Sciatic nerve (tissue), 1 donor: Measurements from ENCODE around the gene HOXB3.

- PRO-cap, result no peak
Observed at GRCh38 chr17:47672669-47673115, 21.3 kb upstream of the TBKBP1 start.

DNA sequence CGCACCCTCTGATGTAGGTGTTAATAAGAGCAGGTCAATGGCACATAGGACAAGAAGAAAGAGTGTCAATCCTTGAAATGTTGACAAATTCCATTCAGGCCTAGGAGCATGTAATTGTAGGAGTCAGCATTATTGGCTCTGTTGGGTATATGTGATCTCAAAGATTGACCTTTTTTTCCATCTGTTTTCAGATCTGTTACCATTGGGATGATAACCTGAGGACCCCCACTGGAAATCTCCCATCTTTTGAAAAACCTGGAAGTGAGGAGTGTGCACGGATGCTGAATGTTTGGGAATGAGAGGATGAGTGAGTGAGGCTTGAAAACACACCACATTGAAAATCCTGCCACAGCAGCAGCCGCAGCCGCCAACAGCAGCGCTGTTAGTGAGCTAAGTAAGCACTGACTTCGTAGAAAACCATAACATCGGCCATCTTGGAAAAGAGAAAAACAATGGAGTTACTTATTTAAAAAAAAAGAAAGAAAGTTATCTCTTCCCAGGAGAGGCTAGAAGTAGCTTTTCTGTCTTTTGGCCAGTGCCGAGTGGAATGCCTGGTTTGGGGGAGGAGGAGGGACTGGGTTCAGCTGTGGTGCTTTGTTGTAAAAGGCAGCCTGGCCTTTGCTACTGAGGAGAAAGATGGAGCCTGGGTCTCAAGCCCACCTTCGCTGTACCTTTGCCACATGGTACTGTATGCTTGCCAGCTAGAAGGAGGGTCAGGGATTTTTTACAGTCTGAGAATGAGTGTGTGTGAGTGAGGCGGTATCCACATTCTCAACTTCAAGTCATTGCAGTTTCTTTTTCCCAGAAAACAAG is 11.5 kb upstream of the TBKBP1 start:
- PRO-cap, result no peak

GRCh38 chr17:47683213-47684148 is 10.5 kb upstream of the TBKBP1 start:
- PRO-cap, result no peak

DNA sequence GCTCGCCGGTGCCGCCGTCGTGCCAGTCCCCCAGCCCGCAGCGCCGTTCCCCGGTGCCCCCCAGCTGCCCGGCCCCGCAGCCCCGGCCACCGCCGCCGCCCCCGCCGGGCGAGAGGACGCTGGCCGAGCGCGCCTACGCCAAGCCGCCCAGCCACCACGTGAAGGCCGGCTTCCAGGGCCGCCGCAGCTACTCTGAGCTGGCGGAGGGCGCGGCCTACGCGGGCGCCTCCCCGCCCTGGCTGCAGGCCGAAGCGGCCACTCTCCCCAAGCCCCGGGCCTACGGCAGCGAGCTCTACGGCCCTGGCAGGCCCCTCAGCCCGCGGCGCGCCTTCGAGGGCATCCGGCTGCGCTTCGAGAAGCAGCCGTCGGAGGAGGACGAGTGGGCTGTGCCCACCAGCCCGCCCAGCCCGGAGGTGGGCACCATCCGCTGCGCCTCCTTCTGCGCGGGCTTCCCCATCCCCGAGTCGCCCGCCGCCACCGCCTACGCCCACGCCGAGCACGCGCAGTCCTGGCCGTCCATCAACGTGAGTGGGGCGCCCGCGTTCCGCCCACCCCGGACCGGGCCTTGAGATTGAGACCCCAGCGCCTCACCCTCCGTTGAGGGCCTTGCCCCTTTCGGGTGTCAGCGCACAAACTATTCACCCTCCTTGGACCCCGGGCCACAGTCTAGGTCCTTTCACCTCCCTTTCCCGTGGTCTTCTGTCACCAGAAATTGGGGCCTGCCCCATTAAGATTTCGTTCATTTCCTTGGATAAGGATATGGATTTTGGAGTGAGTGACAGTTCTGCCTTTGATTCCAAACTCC is 15.2 kb downstream of the TBKBP1 start:
- PRO-cap, result bidirectional peak, plus-strand start at position 244 of the sequence, minus-strand start at position 157 of the sequence; bidirectional peak, plus-strand start at position 455 of the sequence, minus-strand start at position 479 of the sequence

GRCh38 chr17:47894962-47895957 is 776 bp upstream of the SP2 start:
- PRO-cap, result bidirectional peak, plus-strand start at chr17:47895460, minus-strand start at chr17:47895235; unidirectional peak, minus-strand start at chr17:47895776

GRCh38 chr17:47941882-47942316 is 528 bp downstream of the PNPO start:
- PRO-cap, result no peak

DNA sequence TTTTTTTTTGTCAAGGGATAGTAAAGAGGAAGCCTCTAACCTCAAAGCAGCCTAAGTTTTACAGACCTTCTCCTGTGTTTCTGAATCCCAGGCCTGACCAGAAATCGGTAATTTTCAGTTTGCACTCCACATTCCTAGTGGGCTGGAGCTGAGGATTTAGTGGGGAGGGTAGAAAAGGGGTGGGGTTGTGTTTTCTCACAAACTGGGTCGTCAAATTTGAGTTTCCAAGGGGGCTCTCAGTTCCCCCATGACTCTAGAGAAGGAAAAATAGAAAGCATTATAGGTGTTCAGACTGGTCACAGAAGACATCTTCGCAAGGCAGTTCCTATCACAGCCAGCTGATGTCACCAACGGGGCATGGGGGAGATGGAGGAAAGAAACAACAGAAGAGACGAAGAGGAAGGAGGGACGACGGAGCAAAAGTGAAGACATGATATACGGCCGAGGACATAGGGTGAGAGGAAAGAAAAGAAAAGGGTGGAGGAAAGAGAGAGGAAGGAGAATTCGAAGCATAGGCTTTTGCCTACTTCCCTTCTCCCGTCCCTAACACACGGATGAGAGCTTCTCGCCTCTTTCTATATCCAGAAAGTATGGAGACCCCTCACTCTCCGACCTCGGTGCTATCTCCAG is 26.3 kb downstream of the COPZ2 start:
- PRO-cap, result unidirectional peak, plus-strand start at position 385 of the sequence

GRCh38 chr17:48057949-48058644 is 9.9 kb downstream of the NFE2L1 start:
- PRO-cap, result no peak

DNA sequence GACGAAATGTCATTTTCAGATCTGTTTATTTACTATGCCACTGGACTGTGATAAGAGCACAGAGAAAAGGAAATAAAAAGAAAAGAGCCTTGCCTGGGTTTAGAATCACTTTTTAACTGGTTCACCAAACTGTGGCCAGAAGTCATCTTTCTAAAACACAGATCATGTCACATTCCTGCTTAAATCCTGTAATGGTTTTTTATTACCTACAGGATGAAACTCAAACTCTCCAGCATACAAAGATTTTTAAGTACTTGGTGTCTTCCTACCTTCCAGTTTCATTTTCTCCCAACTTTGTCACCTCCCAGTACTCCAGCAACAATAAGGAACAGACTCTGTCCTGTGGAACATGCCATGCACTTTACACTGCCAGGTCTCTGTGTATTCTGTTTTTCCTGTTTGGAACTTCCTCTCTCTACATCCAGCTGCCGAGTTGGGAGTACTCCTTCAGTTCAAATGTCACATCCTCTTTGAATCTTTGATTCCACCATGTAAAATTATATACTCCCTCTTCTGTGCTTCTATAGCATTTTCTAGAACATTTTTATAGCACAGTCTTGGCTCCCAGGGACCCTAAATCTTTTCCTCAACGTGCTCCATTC is 91.6 kb downstream of the SNX11 start:
- PRO-cap, result no peak

- PRO-cap, result no peak
Observed at GRCh38 chr17:48295391-48296057, 134.5 kb downstream of the SKAP1 start.

GRCh38 chr17:48429065-48429546 is 908 bp downstream of the SKAP1 start:
- PRO-cap, result no peak

DNA sequence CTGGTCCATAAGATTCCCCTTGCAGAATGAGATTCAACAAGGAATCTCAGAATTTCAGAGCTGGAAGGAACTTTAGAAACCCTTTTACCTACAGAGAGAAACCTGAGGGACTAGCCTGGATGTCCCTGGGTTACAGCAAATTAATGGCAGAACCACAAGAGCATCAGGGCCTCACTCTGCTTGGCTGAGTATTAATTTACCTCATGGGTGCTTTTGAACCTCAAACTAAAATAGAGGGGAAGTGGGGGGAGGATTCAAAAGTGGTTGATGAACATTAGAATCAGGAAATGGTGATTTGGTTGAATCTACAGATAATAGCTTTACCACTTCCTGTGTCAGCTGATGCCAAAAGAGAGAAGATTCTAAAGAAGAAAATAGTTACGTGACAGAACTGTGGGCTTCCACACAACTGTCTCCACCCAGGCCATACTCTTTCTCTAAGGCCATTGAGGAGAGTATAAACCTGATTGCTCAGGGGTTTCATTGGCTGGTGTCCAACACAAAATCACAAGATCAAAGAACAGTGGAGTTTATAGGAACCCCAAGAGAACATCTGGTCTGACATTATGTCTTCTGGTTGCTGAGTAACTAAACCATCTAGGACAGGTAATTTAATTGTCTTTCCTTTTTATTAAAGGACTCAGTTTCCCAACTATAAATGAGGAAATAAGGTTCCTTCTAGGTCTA is 11.3 kb upstream of the SKAP1 start:
- PRO-cap, result no peak

- PRO-cap, result no peak
Observed at GRCh38 chr17:48540808-48541679, 3.9 kb downstream of the HOXB2 start.

GRCh38 chr17:48549181-48550114 is 4.5 kb upstream of the HOXB2 start:
- PRO-cap, result no peak

DNA sequence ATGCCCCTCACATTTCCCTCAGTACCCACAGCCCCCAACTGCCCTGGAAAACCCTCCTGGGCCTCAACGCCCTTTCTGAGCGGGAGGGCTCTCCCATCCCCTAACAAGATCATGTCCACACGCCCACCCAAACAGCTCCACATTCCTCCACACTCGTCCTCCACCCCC is 14.4 kb downstream of the HOXB4 start:
- PRO-cap, result no peak

- PRO-cap, result bidirectional peak, plus-strand start at chr17:48590619, minus-strand start at chr17:48590550
Observed at GRCh38 chr17:48589974-48590798, at the start of gene HOXB3. TSS of gene HOXB3 (minus strand) at chr17:48590241.

- PRO-cap, result bidirectional peak, plus-strand start at chr17:48612591, minus-strand start at chr17:48612321
Observed at GRCh38 chr17:48612453-48612848, 1.6 kb upstream of the HOXB7 start.

- PRO-cap, result no peak
Observed at GRCh38 chr17:48618138-48619046, 3.3 kb upstream of the HOXB8 start.

DNA sequence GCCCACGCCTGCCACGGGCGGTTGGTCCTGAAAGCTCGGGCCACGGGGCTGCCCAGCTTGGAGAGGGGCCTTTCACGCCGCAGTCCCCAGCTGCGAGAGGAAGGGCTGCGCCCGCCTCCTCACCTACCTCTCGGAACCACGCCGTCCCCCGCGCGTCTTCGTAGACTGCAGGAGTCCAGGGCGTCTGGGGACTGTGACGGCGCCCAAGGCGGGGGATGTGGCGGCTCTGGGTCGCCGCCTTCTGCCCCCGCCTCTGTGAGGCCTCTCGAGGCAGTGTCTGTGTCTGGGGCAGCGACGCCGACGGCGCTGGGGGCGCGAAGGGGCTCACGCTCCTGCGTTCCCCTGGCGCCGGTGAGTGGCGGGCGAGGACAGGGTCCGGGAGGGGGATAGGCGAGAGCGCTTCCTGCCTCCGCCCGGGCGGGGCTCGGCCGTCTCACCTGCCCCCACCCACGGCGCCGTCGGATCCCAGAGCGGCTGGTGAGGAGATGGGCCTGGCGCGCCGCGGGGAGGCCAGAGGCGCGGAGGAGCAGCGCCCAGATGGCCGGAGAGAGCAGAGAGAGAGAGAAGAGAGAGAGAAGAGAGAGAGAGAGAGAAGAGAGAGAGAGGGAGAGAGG is 20.4 kb upstream of the HOXB9 start:
- PRO-cap, result bidirectional peak, plus-strand start at position 468 of the sequence, minus-strand start at position 305 of the sequence

DNA sequence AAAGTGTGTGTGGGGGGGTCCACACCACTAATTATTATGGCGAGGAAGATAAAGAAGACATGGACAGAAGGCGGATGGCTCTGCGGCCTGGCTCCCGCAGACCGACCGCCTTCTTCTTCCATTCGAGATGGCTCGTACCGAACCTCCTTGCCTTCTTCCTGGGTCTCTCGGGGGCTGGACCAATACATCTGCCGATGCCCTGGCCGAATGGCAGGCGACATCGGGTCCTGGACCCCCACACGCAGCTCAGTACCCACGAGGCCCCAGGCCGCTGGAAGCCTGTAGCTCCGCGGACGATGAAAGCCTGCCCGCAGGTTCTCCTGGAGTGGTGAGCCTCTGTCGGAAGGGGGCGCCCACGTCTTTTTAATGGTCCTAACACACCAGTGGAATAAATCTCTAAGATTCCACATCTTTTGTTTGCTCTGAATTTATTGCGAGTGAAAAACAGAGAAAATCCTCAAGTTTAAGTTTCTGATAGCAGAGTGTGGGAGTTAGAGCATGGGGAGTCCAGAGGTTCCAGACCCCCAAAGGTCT is 1.4 kb downstream of the PRAC2 start:
- PRO-cap, result no peak